Parotid gland (tissue), 1 donor: Measurements from ENCODE around the genes EXOC3L2 and KLC3.

DNA sequence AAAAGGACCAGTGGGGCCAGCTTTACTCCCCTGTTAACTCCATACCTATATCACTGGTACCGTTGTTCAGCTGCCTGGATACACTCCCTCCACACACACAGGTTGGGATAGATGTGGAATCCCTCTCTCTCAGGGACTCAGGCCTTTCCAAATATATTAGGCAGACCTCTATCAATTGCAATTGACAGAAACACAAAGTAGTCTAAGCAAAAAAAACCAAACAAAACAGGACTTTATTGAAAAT, 13.3 kb upstream of the CEACAM19 start:
- PRO-cap: no peak

DNA sequence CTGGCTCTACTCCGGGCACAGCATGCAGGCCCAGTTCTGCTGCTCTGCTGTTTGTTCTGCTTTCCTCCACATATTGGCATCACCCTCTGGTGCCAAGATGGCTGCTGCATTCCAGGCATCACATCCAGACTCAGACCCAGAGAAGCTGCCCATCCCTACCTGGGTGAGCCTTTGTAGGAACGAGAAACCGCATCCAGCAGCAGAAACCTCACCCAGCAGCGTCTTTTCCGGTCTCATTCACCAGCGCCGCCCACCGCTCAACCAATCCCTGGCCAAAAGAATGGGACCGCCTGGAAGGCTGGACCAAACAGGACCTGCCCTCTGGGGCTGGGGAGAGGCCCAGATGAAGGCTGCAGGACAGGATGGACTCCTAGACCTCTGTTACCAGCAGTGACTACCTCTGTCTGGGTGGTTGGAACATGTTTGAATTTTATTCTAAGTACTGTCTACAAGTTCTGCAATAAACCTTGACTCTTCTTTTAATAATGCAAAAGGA, 5.6 kb upstream of the CEACAM19 start:
- PRO-cap: no peak

GRCh38 chr19:44722586-44723069, 23.7 kb downstream of the CEACAM16 start:
- PRO-cap: no peak

GRCh38 chr19:44748830-44749107, 261 bp downstream of the BCL3 start:
- PRO-cap: no peak

DNA sequence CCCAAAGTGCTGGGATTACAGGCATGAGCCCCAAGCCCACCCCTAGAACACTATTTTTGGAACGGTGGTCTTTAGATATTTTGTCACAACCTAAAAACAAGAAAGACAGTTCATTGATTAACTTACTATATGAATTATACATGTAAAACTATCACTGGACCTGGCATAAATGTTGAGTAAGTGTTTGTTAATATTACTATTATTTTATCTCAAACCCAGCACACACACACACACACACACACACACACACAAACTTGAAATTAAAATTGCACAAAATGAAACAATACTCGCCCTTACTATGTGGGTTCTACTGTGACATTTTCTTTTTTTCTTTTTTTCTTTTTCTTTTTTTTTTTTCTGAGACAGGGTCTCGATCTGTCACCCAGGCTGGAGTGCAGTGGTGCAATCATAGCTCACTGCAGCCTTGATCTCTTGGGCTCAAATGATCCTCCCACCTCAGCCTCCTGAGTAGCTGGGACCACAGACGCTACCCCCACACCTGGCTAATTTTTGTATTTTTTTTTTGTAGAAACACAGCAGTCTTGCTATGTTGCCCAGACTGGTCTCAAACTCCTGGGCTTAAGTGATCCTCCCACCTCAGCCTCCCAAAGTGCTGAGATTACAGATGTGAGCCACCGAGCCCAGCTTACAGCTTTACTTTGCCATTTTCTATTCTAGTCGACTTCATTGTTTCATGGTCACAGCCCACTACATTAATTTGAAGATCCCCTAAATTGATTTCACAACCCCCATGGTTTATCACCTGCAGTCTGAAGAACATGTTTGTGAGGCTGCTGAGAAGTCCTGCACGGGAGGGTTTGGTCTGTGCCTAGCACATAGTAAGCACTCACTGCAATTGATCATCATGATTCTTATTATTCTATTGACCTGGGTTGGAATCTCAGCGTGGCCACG, 3.6 kb downstream of the BCL3 start:
- PRO-cap: no peak

- PRO-cap: no peak
Observed at GRCh38 chr19:44818579-44819292, 9.8 kb downstream of the BCAM start.

DNA sequence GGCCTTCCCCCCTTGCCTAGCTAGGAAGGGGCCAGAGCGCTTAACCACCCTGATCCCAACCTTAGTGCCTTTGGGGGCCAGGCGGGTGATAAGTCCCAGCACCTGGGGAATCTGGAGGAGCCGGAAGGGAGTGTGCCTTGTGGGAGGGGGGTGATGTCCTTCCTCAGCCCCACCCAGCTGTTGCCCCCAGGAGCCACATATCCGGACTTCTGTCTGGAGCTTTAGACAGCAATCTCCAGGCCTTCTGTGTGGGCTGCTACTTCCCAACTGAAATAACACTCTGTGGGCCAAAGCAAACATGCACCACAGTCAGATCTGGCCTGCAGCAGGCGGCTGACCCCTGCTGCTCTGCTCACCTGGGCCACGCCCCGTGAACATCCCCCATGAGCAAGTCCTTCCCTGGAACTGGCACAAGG, 10.5 kb downstream of the NECTIN2 start:
- PRO-cap: no peak

- PRO-cap: no peak
Observed at GRCh38 chr19:44857668-44858319, 11.7 kb downstream of the NECTIN2 start.

GRCh38 chr19:44867220-44868119, 21.4 kb downstream of the NECTIN2 start:
- PRO-cap: no peak

GRCh38 chr19:44919039-44919567, 4.7 kb downstream of the APOC1 start:
- PRO-cap: no peak

- PRO-cap: no peak
Observed at GRCh38 chr19:44955478-44956021, 370 bp downstream of the CLPTM1 start.

- PRO-cap: no peak
Observed at GRCh38 chr19:45064178-45065095, 11.8 kb downstream of the ZNF296 start.

DNA sequence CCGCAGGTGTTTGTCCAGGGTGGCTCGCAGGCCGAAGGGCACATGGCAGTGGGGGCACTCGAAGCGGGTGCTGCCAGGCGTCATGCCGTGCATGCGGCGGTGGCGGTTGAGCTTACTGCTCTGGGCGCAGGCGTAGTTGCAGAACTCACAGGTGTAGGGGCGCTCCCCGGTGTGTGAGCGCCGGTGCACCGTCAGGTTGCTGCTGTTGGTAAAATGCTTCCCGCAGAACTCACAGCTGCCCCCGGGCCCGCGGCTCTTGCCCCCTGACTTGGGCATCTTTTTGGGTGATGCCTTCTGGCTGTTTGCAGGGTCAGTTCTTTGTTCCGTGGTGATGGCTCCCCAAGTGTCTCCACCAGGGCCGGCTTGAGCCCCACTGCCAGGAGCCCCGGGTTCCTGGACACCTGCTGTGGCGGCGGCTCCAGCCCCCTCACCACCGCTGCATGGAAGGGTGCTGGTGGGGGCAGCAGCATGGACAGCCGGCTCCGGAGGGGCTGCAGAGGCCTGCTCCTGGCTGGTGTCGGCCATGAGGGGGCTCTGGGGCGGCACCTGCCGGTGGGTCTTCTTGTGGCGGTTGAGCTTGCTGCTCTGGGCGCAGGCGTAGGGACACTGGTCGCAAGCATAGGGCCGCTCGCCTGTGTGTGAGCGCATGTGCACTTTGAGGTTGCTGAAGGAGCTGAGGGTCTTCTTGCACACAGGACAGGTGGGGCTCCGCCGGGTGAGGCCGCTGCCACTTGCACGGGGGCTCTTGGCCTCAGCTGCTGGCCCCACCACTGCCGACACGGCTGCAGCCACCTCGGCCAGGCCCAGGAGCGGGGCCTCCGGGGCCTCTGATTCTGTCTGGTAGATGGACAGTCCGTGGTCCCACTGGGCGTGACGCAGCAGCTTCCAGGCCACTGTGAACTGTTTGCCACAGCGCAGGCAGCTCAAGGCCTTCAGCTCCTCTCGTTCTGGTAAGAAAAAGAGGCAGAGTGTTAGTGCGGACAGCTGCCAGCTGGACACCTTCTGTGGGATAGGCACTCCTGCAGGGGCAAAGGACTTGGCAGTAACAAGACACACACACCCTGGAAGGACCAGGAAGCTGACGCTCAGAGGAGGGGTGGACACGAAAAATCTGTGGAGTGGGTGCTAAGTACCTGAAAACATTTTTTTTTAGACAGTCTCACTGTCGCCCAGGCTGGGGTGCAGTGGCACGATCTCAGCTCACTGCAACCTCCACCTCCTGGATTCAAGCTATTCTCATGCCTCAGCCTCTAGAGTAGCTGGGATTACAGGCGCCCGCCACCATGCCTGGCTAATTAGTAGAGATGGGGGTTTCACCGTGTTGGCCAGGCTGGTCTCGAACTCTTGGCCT, 4.2 kb downstream of the ZNF296 start:
- PRO-cap: no peak

- PRO-cap: no peak
Observed at GRCh38 chr19:45077318-45077692, 1.0 kb upstream of the ZNF296 start.

DNA sequence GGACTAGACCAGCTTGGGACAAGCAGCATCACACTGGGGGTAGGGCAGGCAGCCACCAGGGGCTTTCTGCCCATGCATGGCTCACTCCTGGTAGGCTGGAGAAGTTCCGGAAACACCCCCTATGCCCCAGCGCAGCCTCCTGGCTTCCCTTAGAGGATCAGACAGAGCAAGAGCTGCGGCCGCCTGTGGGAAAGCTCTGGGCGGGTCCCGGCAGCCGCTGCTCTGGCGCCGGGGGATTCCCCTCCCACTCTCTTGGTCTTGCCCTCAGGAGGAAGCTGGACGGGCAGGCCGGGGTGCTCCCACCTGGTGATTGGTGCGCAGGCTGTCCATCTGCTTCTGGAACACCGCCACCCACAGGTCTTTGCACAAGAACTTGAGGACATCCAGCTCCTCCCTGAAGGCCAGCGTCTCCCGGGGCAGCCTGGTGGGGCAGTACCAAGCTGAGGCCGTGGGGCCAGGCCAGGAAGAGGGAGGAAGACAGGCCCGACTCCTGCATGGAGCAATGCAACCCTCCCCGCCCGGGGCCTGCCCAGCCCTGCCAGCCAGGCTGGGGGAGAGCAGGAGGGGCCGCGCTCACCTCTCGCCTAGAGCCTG, 3.9 kb upstream of the NKPD1 start:
- PRO-cap: no peak

DNA sequence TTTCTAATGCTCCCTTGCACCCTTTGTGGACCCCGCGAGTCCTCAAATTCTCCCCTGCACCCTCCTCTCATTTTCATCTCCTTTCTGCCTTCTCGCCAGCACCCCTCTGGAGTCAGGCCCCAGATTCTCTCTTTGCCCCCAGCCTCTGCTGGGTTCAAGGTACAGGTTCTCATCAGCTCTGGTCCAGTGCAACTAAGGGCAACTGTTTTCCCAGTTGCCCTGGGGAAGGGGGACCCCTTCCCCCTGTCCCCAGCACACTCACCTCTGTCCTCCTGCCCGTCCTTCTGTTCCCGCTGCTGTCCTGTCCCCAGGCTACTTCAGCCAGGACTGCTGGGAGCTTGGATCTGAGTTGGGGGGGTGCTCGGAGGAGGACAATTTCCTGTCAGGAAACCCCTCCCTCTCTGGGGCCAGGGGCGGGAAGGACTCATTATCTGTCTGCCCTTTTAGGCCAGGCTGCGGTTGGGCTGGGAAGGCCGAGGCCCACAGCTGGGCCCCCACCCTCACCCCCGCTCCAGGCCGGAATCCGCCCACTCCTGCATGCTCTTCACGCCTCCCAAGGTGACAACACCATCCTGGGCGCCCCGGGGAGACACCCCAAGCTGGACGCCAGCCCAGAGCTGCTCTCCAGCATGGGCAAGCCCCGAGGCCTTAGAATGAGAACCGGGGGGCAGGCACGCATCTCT, at the start of gene EXOC3L2:
Gene EXOC3L2, minus strand, starts transcription at position 329 of the 683 bp plus-strand sequence.
- PRO-cap: bidirectional peak, plus-strand start at position 451 of the sequence, minus-strand start at position 286 of the sequence

- PRO-cap: no peak
Observed at GRCh38 chr19:45261709-45262114, 10.6 kb downstream of the MARK4 start.

GRCh38 chr19:45279697-45280311, 28.7 kb downstream of the MARK4 start:
- PRO-cap: no peak

DNA sequence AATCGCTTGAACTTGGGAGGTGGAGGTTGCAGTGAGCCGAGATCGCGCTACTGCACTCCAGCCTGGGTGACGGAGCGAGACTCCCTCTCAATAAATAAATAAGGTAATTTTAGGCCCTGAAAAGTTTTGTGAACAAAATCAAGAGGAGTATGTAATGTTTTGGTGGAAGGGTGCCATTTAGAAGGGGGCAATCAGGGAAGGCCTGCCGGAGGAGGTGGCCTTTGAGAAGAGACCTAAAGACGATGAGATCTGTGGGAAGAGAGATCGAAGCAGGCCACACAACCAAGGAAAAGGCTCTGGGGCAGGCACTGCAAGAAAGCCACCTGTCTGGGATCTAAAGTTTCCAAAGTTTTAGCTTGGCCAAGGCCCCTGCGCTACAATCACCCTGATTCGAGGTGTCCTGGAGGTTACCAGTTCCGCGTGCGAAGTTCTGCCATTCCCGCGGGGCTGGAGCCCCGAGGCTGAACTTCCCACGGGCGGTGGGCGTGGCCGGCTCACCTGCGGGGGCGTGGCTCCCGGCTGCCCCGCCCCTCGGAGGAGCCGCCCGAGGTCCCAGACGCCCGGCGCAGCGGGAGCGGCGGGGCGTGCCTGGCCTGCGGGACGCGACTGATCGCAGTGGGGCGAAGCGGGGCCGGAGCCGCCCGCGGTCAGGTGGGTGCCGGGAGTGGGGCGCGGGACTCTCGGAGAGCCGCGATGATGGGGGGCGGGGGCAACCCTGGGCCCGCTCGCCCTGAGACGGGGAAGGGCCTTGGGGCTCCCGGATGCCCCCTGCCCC, at the start of gene KLC3:
Gene KLC3, plus strand, starts transcription at position 555 of the 775 bp plus-strand sequence.
- PRO-cap: unidirectional peak, plus-strand start at position 555 of the sequence

- PRO-cap: unidirectional peak, minus-strand start at chr19:45406343
Observed at GRCh38 chr19:45406221-45406528, 269 bp upstream of the POLR1G start.